Neural progenitor cell (in vitro differentiated cells): ENCODE data around the genes SCYGR5 and SLC19A3.

DNA sequence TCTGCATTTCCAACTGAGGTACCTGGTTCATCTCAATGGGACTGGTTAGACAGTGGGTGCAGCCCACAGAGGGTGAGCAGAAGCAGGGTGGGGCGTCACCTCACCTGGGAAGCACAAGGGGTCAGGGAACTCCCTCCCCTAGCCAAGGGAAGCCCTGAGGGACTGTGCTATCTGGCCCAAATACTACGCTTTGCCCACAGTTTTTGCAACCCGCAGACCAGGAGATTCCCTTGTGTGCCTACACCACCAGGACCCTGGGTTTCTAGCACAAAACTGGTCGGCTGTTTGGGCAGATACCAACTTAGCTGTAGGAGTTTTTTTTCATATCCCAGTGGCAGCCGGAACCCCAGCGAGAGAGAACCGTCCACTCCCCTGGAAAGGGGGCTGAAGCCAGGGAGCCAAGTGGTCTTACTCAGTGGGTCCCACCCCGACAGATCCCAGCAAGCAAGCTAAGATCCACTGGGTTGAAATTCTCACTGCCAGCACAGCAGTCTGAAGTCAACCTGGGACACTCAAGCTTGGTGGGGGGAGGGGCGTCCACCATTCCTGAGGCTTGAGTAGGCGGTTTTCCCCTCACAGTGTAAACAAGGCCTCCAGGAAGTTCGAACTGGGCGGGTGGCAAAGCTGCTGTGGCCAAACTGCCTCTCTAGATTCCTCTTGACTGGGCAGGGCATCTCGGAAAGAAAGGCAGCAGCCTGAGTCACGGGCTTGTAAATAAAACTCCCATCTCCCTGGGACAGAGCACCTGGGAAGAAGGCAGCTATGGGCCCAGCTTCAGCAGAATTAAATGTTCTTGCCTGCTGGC is 83.2 kb upstream of the FAM124B start:
- RAMPAGE, long total RNA: no peak

- RAMPAGE, long total RNA: no peak
These were observed 80.7 kb upstream of the CCDC195 start for GRCh38 chr2:224797006-224797222.

GRCh38 chr2:224804966-224805507 is 88.9 kb upstream of the CCDC195 start:
- RAMPAGE, long total RNA: no peak

DNA sequence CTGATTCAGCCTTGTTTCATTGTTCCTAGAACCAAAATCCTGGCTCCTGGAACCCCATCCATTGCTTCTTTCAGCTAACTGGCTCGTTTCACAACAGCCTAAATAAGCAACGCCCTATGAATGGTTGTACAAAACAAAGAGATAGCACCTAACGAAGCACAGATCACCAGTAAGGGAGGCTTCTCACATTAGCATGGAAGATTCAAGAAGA is 99.9 kb downstream of the DOCK10 start:
- RAMPAGE, long total RNA: no peak

DNA sequence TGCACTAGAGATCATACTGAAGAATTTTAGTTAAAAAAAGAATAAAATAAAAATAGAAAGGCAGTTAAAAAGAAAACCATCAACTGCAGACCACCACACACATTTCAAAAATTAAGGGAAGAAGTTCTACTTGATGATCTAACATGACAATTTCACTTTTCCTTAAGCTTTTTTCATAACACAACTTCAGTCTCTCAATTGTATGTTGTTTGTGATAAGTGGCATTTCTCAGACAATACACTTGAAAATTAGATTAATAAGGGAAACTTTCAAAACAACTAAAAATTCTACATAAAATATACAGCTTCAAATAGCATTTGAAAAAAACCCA is 99.3 kb downstream of the DOCK10 start:
- RAMPAGE, long total RNA: no peak

DNA sequence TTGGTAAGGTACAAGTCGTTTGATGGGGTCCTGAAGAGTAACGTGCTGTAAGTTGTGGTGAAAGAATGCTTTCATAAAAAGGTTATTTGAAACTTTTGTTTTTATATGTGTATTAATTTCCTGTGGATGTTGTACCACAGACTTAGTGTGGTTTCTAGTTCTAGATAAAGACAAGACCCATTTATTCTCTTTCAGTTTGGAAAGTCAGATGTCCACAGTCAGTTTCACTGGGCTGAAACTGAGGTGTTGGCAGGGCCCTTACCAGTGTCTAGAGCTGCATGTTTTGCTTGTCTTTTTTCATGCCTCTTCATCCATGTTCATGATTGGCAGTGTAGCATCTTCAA is 22.1 kb upstream of the DOCK10 start:
- RAMPAGE, long total RNA: no peak

DNA sequence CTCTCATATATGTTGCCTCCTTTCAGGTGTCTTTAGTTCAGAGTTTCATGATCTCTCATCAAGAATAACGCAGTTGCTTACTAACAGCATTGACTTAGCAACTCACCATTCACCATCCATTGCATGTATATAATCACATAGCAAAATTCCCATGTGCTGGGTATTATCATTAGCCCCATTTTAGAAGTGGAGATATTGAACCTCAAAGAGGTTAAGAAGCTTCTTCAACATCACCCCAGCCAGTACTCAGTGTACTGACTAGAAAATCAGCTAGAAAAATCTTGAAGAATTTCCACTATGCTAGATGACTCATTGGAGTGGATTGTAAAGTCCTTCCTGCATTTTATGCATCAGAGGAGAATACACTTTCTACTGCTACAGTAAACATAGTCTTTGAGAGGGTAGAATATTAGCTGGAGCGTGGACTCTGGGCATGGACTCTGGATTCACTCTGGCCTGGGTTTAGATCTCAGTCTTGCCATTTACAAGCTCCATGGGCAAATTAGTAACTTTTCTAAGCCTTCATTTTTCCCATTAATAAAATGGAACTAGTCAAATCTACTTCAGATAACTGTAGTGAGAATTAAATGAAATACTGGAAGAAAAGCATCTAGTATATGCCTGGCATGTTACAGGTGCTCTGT is 216.0 kb downstream of the IRS1 start:
- RAMPAGE, long total RNA: no peak

GRCh38 chr2:226660529-226661080 is 139.0 kb downstream of the IRS1 start:
- RAMPAGE, long total RNA: no peak

GRCh38 chr2:226725811-226725949 is 73.9 kb downstream of the IRS1 start:
- RAMPAGE, long total RNA: no peak

DNA sequence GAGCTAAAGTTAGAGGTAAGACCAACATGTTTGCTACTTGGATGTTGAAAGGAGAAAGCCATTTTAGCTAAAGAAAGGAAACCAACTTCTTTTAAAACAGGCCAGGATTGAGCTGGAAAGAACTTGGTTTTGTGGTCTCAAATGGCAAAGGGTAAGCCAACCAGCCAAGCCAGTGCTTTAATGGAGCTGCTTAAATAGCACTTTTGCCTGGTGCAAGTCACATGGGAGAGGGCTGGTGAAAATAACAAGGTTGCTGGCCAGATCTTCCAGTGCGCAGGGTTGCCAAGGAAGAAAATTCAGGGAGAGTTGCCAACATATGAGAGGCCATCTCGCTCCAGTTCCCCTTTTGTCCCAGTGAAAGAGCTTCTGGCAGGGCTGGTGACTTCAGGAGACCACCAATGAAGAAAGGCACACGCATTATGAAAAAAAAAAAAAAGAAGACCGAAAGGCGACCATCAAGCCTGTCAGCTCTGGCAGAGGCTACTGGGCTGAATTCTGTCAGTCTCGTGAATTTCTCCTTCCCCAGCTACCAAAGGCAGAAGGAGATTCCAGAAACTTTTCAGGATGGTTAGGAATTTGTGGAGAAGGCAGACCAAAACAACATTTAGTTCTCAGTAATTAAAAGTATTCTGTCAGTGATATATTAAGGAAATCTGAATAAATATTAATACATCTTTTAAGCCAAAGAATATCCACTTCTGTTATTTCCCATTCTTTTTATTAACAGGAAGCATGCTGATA is 57.2 kb downstream of the IRS1 start:
- RAMPAGE, long total RNA: no peak

GRCh38 chr2:226794117-226794359 is 5.6 kb downstream of the IRS1 start:
- RAMPAGE, long total RNA: no peak

DNA sequence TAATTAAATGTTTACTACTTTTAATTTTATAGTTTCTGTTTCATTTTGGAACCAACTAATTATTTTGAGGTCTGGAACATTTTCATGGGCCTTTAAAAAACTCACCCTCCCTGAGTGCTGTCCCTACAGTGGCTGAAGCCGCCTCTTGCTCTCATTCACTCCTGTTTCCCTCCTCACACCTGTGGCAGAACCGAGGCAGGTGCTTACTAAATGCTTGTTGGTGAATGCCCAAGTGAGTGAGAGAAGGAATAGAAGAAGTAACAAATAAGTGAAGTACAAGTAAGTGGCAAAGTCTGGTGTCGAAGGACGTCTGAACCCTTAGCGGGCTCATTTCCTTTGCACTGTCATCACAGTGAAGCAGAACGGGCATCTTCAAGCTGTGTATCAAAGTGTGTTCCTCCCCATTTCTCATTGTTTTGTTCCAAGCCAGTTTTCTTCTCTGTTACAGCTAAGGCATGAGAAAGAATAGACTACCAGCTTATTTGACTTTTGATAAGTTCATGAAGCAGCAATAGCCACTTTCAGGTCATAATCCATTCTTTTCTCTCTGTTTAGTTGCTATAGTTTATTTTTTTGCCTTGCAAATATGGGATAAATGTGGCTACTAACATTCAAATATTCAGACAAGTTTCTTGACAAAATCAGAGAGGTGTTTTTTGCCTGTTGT is 135.3 kb downstream of the RHBDD1 start:
- RAMPAGE, long total RNA: no peak

GRCh38 chr2:227064763-227065613 is 99.0 kb downstream of the COL4A4 start:
- RAMPAGE, long total RNA: no peak

GRCh38 chr2:227370619-227371333 is 8.3 kb downstream of the TM4SF20 start:
- RAMPAGE, long total RNA: no peak

DNA sequence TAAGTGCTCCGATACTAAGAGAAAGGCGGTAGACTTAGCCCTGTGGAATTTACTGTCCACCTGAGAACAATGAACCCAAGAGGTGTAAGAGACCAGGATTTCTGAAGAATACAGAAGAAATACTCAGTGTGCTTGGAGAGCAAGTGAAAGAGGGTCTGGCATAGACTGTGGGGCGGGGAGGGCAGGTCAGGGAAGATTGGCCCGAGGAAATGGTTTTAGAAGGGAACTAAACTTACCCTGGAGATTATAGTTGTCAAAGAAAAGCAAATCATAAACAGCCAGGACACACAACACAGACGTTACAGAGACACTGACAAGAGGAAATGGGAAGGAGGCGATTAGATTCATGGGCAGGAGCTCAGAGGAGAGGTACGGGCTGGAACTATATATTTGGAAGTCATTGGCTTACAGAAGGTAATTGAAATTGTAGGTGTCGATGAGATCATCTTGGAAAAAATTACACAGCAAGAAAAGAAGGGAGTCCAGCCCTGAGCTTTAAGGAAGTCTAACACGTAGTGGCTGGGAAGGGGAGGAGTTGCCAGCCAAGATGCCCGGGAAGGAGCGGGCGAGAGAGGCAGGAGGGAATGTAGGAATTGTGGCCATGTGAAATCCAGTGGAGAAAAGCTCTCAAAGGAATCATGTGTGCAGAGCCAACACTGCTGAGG is 25.4 kb upstream of the SCYGR1 start:
- RAMPAGE, long total RNA: no peak

GRCh38 chr2:227466170-227466639 is 5.8 kb upstream of the AGFG1 start:
- RAMPAGE, long total RNA: no peak

DNA sequence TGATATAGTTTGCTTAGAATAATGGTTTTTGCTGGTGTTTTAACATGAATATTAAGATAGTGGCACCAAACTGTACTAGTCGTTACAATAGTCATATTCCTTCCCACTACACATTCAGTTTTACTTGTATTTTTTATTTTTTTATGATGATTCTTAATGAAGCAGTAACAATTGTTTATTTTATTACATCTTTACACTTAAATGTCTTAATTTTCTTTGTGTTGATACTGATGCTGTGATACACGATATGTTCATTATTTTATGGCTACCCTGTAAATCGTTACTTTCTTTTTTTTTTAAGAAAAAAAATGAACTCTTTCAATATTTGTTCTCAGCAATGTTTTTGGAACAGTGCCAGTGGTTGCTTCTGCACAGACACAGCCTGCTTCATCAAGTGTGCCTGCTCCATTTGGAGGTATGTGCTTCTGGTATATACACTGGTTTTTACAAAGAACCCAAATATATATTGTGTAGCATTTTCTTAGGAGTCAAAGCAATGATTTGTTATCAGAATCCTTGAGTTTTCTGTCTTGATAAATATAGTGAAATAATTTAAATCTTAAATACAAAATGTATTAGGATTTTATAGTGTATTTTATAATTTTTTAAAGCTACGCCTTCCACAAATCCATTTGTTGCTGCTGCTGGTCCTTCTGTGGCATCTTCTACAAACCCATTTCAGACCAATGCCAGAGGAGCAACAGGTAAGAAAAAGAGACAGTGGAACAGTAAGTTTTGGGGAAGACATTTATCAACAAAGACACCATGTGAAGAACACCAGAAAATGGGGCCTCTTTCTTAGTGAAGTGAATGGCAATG is 62.2 kb upstream of the SCYGR2 start:
- RAMPAGE, long total RNA: no peak

DNA sequence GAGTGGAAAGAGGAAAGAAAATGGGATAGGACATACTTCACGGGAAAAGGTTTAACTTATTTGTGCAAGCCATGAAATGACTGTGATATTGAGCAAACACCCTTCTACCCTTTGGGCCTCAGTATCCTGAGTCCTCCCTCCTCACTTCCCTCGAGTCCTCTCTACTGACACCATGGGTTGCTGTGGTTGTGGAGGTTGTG is at the start of gene SCYGR5:
Gene SCYGR5, plus strand, starts transcription at position 173 of the 200 bp plus-strand sequence.
- RAMPAGE, long total RNA: no peak

- RAMPAGE, long total RNA: no peak
These were observed at the start of gene SLC19A3 for GRCh38 chr2:227717538-227718683. TSS of gene SLC19A3 (minus strand) at chr2:227718028.

- RAMPAGE, long total RNA: no peak
These were observed 499.9 kb downstream of the PID1 start for GRCh38 chr2:228771108-228771734.